Foreskin fibroblast (primary cell): ENCODE results near the genes SLC26A9 and EIF2D.

GRCh38 chr1:205679272-205679600 is 1.1 kb downstream of the SLC45A3 start:
- RRBS = no CpG with 5 or more reads among the region's 5 CpGs

- RRBS = no CpG with 5 or more reads among the region's 7 CpGs
These were observed 33.1 kb downstream of the NUCKS1 start for GRCh38 chr1:205716686-205717390.

- RRBS = no CpG with 5 or more reads among the region's 2 CpGs
These were observed 7.7 kb downstream of the SLC41A1 start for GRCh38 chr1:205805233-205805760.

GRCh38 chr1:205826559-205826832 is 13.5 kb upstream of the SLC41A1 start:
- RRBS = no CpG with 5 or more reads among the region's 1 CpG

GRCh38 chr1:205900033-205900350 is 43.3 kb downstream of the SLC26A9 start:
- RRBS = no CpG with 5 or more reads among the region's 3 CpGs

DNA sequence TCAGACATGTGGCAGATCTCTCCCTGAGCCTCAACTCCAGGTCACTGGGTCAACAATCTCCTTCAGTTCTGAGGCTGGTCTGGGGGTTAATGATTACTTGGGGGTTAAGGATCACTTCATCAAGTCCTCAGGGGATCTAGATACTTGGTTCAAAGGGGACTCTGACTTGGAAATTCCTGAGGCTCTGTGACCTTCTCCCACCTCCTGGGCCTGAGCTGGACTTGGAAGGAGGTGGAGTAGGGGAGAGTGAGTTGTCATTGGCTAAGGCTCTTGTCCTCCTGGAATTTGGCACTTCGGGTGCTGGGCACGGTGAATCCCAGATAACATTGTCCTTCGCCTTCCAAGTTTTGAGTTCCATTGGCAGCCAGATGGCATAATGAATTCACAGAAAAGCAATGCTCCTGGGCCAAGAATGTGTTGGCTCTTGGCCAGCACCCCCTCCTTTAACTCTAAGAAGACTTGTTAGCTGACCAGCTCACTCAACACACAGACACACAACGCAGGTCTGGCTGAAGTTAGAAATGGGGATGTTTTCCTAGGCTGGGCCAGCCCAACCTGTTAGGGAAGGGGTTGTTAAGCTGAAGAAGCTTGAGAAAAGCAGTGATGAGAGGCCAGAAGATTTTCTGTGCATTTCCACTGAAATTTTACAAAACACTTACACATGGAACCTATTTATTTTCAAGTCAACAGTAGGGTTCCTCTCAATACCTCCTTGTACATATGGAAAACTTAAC is 29.7 kb downstream of the SLC26A9 start:
- RRBS = no CpG with 5 or more reads among the region's 4 CpGs

GRCh38 chr1:205943307-205943712 is at the start of gene SLC26A9:
SLC26A9 (minus strand) TSS chr1:205943456.
- RRBS = no CpG with 5 or more reads among the region's 7 CpGs

- RRBS = no CpG with 5 or more reads among the region's 9 CpGs
These were observed 18.8 kb upstream of the SLC26A9 start for GRCh38 chr1:205961997-205962586.

DNA sequence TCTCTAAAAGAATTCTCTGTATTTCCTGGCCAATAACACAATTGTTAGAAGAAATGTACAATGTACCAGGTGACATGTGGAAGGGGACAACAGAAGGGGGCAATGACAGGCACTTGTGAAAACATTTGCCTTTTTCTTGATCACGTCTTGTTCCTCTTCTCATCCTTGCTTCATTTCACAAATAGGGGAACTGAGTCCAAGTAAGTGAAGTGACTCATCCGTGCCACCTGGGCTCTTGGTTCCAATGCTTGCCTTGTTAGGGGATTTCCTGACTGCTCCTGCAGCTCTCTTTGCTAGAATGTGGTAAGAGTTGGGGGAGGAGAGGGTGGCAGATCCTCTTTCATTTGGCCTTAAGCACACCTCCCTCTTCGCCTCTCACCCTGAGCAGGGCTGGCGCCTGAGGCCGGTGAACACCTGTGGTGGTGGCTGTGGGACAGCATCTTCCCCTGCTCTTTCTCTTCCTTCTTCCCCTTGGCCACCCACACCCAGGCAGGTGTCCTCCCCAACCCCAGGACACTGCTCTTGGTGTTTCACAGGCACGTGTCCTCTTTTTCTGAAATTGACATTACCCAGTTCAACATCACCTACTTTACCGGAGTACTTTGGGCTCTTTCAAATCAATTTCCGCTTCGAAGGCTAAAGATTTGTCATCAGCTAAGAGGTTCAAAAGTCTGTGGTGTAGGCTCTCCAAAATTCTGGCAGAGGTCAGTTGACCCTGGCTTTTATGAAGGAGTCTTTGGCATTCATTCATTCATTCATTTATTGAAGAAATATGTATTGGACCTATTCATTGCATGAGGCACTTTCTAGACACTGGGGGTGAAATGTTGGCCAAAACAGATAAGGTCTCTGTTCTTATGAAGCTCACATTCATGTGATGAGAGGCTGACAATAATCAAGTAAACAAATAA is 2.1 kb upstream of the RHEX start:
- RRBS = no CpG with 5 or more reads among the region's 9 CpGs

DNA sequence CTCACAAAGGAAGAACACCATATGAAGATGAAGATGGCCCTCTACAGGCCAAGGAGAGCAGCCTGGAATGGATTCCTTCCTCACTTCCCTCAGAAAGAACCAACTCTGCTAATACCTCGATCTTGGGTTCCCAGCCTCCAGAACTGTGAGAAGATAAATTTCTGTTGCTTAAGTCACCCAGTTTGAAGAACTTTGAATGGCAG is 27.1 kb downstream of the FAM72A start:
- RRBS = no CpG with 5 or more reads among the region's 1 CpG

DNA sequence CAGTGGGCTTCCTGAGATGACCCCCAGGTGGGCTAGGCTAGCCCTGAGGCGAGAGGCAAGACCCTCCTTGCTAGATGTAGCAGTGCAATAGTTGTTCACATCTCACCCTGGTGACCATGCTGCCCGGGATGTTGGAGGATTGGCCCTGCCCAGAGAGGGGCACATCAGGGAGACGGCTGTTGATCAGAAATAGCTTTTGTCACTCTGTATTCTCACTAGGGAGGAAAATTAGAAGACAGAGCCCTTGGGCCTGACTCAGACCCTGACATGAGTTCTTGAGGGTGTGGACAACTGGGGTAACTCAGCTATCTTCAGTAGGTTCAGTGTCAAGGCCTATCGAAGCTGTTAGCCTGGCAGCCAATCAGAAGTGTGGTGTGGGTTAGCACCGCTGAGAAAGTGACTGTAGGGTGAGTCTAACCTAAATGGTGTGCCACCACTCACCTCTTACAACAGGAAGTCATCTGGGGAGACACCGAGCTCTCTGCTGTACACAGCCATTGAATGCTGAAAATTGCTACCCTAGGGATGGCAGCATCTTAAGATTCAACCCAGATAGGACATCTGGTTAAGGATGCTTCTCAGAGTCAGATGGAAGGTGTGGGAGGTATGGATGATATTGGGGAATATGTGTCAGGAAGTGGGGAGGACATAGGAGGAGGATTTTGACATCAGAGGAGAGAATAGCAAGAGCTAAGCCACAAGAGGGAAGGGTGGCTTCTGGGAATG is 44.6 kb downstream of the RASSF5 start:
- RRBS = no CpG with 5 or more reads among the region's 6 CpGs

GRCh38 chr1:206560075-206560417 is 52.2 kb downstream of the EIF2D start:
- RRBS = no CpG with 5 or more reads among the region's 6 CpGs

DNA sequence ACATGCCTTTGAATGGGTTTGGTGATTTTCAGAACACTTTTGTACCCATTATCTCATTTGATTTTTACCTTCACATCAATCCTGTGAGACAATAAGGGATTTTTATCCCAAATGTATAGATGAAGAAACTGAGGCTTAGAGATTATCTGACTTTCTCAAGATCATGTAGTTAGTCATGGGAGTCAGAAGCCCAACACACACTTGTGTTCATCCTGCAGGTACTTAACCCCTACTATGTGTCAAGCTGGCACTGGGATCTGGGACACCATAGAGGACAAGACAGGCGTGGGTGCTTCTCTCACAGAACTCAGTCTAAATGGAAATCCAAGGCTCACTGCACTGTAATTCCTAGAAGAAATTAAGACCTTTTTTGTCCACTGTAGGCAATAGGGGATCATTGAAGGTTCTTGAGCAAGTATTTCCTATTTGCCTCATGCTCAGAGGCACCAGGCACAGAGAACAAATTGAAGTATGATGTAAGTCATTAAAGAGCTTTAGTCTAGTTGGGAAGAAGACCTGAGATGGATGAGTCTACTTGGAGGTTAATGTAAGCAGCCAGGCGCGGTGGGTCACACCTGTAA is 34.8 kb downstream of the EIF2D start:
- RRBS = no CpG with 5 or more reads among the region's 3 CpGs

DNA sequence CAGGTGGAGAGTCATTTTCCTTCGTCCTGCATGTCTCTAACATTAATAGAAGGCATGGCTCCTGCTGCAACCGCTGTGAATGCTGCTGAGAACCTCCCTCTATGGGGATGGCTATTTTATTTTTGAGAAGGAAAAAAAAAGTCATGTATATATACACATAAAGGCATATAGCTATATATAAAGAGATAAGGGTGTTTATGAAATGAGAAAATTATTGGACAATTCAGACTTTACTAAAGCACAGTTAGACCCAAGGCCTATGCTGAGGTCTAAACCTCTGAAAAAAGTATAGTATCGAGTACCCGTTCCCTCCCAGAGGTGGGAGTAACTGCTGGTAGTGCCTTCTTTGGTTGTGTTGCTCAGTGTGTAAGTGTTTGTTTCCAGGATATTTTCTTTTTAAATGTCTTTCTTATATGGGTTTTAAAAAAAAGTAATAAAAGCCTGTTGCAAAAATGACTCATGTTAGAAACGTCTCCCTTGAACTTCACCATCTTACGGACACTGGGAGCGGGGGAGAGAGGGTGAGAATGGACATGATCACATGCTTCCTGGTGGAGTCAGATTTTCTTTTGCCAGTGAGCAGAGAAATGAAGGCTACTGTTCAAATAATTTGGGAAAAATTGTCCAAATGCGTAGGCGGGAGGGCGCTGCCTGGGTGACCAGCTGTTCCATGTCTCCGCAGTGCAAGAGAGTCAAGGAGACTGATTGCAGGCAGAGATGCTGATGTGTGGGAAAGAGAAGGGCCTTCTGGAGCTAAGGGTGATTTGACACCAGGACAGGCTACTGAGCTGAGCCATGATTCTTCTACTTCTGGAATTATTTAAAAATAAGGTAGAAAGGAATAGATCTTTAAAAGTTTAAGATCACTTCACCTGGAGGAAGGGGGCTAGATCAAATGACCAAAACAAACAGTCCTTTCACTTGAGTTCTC is 23.2 kb downstream of the EIF2D start:
- RRBS = no CpG with 5 or more reads among the region's 11 CpGs

GRCh38 chr1:206611741-206612879 is at the start of gene EIF2D:
EIF2D (minus strand) TSS chr1:206612465.
- RRBS = no CpG with 5 or more reads among the region's 51 CpGs

DNA sequence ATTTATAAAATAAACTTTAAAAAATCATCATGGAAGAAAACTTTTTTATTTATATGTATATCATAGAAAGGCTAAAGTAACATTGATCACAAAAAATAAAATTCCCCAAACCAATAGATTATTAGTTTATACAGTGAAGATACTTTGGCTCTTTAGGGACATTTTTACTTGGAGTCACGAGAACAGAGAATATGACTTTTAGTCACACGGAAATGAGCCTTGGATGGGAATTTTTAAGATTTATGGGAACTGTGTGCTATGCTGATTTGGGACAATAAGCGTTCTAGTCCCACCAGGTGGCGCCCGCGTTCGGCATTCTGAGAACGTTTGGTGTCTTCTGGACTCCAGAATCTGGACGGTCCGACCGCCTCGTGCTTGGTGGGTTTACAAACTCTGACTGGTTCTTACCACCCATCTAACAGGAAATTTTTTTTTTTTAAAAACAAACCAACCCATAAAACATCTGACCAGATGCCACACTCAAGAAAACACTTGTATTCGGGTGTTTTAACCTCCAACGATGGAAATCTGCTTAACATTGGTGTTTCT is 1.1 kb upstream of the DYRK3 start:
- RRBS = no CpG with 5 or more reads among the region's 14 CpGs

- RRBS = no CpG with 5 or more reads among the region's 4 CpGs
These were observed 19.2 kb upstream of the MAPKAPK2 start for GRCh38 chr1:206665501-206665929.

GRCh38 chr1:206689788-206690393 is 5.2 kb downstream of the MAPKAPK2 start:
- RRBS = no CpG with 5 or more reads among the region's 4 CpGs

- RRBS = no CpG with 5 or more reads among the region's 7 CpGs
These were observed 10.4 kb downstream of the MAPKAPK2 start for GRCh38 chr1:206694917-206695596.

- RRBS = no CpG with 5 or more reads among the region's 8 CpGs
These were observed 18.7 kb downstream of the MAPKAPK2 start for GRCh38 chr1:206703026-206704173.